Thoracic aorta (tissue), 1 donor: ENCODE results near the genes ATG16L2, DNAJB13 and P4HA3.

DNA sequence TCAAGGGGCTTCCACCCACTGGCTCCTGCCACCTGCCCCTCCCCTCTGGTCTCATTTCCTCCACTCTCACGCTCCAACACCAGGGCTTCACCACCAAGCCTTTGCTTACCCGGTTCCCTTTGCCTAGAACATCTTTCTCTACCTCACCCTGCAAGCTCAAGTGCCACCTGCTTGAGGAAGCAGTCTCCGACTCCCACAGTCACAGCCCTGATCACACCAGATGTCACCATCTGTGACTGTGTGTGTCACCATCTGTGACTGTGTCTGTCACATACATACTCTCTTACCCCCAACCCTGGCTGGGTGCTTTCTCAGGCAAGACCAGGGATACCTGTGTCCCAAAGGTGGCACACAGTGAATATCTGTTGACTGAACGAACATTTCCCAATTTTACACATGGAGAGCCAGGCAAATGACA is 8.3 kb downstream of the ARAP1 start:
- RAMPAGE, long total RNA, result no peak

DNA sequence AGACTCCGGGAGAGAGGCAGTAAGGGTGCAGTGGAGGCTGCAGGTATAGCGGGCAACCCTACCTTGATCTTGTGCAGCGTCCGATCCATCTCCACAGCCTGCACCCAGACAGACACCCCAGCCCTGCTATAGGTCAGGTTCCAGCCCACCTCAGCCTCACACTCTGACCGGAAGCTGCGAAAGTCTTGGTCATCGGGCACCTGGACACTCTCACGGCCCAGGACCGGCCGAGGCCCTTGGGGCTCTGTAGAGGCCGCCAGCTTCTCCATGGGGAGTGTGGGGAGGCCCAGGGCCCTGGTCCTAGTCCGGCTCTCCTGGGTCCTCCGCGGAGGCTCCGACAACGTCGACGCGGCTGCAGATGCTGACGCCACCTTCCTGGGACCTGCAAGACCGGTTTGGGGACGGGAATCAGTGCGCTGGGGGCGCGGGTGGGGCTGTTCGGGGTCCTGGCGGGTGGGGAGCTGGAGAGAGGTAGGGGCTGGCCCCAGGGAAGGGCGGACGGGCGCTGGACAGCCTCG is 12.9 kb downstream of the STARD10 start:
- RAMPAGE, long total RNA, result no peak

DNA sequence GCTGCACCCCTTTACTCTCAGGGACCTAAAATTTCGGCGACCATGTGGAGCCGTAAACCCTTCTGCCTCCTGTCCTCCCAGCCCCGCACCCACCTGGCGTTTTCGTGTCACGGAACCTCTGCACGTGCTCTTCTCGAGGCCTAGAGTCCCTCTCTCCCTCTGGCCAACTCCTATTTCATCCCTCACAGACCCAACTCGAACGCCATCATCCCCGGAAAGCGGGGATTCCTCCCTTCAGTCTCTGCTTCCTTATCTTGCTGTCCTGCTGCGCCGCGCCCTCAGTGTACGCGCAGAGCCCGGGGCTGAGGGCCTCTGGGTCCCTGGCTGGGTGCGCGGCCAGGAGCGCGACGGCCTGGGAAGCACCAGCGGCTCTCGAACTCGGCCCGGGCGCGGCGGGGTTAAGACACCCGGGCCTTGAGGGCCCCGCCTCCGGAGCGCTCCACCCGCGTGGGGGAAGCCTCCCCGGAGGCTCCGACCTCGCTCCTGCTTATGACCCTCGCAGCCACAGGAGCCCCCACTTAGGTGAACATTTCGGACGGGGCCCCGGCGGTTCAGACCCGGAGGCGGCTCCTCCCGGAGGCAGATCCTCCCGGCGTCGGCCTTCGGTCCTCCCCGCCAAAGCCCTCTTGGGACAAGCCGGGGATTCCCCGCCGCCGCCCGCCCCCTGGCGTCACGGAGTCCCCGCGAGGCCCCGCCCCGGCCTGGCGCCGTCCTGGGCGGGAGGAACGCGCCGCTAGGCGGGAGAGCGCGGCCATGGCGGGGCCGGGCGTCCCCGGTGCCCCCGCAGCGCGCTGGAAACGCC is at the start of gene ATG16L2:
Gene ATG16L2, plus strand, starts transcription at position 719 of the 802 bp plus-strand sequence.
- RAMPAGE, long total RNA, result start-site peak on the minus strand centred at position 374 of the sequence, 9 bp wide, 47 reads

DNA sequence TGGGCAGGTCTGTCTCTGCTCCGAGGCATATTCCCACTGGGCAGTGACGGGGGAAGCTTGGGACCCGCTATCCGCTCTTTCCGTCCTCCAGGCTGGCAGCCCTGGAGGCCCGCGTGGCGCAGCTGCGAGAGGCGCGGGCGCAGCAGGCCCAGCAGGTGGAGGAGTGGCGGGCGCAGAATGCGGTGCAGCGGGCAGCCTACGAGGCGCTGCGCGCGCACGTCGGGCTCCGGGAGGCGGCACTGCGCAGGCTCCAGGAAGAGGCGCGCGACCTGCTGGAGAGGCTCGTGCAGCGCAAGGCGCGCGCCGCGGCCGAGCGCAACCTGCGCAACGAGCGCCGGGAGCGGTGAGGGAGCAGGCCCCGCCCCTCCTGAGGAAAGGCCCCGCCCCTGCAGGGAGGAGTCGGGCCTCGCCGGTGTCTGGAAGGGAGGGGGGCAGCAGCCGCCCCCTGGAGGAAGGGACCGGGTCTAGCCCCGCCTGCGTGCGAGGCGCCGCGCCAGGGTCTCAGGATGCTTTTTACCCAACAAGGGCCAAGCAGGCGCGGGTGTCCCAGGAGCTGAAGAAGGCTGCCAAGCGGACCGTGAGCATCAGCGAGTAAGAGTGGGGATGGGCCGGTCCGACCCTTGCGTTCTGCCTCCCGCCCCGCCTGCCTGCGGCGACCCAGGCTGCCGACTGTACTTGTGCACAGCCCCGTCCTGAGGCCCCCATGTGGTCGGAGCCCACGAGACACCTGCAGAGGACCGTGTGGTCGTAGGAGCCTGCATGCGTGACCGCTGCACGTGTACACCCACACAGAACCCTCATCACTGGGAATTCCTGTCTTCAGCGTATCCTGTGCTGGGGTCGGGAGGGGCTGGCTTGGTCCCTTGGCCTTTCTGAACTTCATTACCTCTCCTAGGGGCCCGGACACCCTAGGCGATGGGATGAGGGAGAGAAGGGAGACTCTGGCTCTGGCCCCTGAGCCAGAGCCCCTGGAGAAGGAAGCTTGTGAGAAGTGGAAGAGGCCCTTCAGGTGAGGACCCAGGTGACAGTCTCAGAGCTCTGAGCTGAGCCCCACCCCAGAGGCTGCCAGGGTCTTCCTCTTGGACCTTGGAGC is 8.1 kb downstream of the ATG16L2 start:
- RAMPAGE, long total RNA, result no peak

DNA sequence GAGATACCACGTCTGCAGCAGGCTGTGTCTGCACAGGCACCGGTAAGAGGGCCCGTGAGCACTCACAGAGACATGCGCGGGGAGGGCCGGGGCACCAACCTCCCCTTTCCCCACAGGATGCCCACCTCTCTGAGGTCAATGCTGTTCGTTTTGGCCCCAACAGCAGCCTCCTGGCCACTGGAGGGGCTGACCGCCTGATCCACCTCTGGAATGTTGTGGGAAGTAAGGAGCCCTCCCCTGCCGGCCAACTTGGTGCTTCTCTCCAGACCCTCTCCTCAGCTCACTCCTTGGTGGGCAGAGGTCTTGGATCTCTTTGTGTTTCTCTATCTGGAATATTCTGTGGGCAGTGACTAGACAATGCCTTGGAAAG is 11.0 kb downstream of the ATG16L2 start:
- RAMPAGE, long total RNA, result no peak

DNA sequence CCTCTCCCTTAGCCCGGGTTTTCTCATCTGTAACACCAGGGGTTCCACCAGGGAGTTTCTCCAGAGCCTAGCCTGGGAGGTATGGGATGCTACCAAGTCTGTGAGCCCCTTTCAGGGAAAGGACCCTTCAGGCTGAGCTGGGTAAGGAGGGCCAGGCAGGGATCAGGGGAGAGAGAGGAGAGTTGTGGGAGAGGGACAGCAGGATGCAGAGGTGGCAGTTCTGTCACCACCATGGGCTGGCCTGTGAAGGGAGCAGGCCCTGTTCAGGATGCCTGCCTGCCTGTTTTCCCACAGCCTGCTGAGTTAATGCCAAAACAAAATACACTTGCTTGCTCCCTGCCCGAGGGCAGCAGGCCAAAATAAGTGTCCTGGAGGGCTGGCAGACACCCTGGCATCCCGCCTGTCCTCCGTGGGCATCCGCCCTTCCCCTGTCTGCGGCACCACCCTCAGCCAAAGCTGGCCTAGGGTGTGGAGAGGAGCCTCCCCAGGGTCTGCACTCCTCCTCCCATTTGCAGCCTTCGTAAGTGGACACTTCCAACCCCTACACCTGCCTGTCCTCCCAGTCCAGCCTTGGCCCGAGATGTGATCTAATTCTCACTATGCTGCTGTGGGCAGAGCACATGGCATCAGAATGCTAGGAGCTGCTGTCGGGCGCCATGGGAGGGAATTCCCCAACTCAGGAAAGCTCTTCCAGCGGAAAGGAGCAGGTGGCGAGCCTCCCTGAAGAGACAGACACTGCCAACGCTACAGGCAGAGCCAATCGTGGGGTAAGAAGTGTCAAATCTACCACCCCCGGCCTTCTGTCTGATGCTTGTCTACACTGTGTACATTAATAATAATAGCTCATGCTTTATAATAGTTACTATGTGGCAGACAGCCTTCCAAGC is 6.0 kb upstream of the FCHSD2 start:
- RAMPAGE, long total RNA, result no peak

- RAMPAGE, long total RNA, result no peak
These were observed 11.0 kb upstream of the FCHSD2 start for GRCh38 chr11:73152823-73153883.

- RAMPAGE, long total RNA, result no peak
These were observed 12.0 kb upstream of the FCHSD2 start for GRCh38 chr11:73154133-73154555.

DNA sequence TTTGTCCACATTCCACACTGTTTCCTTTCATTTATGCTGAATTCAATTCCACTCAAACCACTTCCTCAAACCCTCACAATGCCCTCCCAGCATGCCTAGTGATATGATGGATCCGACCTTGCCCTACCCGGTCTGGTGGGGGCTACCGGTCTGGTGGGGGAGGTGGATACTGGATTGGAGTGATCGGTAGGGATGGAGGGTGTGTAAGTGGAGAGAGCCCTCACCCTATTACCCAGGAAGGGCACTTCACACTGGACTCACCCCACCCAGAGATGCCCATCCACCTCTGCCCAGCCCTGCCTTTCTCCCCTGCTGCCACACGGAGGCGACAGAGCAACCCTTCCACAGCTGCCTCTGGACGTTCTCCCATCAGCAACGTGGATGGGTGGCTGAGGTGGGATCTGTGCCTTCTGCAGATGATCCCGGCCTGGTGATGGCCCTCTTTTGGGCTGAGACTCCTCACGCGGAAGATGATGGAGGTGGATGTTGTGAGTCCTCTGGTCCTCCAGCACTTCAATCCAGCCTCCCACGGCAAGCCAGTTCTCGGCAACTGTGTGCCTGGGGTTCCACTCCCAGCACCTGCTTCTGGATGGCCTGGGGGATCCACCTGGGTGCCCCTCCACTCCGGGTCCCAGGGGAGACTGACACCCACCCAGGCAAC is 32.9 kb upstream of the P2RY2 start:
- RAMPAGE, long total RNA, result no peak

GRCh38 chr11:73324863-73325611 is 17.0 kb downstream of the ARHGEF17 start:
- RAMPAGE, long total RNA, result no peak

DNA sequence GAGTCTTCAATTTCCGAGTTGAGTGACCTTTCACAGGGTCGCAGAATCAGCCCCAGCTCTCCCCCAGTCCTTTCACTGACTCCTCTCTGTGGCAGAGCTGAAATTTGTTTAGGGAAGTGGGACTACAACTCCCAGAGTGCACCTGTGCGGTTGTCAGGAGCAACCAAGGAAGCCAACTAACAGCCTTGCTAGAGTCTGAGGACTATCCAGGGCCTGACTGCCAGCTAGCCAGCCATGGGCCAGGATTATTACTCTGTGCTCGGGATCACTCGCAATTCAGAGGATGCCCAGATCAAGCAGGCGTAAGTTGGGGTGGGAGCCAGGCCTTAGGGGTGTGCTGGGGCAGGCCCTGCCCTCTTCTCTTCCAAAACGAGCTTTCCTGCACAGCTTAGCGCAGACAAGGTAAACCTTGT is at the start of gene DNAJB13:
Gene DNAJB13, plus strand, starts transcription at position 191 of the 413 bp plus-strand sequence.
- RAMPAGE, long total RNA, result no peak

- RAMPAGE, long total RNA, result no peak
These were observed 12.6 kb downstream of the UCP2 start for GRCh38 chr11:73969948-73970521.

DNA sequence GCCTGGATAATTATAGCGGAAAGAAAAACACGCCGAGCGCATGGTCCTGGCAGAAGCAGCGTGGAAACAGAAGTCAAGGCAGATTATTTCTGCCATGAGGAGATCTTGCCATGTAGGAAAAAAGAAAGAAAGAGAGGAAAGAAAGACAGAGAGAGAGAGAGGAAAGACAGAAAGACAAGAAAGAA is 1.2 kb upstream of the UCP2 start:
- RAMPAGE, long total RNA, result no peak

DNA sequence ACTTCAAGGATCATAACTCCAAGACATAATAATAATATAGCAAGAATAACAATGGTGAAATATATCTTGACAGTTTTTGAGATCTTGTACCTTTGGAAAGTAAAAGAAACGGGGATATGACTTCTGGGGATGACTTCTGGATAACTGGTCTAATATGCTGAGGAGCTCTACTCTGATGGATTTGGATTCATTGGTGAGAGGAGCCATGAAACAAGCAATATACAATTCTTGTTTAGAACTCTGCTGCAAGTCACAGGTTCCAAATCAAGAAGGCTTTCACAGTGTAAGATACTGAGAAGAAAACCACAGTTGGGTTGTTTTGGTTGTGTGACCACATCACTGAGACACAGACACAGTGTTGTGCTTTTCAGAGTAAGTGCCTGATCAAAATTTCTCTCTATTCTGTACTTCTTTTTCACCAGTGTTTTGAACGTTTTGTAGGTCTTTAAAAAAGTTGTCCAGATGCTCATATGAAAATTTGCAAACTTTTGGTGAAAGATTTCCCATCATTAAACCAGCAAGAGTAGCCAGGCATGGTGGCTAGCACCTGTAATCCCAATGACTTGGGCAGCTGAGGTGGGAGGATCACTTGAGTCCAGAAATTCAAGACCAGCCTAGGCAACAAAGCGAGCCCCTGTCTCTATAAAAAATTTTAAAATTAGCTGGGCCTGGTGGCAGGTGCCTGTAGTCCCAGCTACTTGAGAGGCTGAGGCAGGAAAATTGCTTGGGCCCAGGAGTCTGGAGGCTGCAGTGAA is 13.0 kb downstream of the UCP3 start:
- RAMPAGE, long total RNA, result no peak

DNA sequence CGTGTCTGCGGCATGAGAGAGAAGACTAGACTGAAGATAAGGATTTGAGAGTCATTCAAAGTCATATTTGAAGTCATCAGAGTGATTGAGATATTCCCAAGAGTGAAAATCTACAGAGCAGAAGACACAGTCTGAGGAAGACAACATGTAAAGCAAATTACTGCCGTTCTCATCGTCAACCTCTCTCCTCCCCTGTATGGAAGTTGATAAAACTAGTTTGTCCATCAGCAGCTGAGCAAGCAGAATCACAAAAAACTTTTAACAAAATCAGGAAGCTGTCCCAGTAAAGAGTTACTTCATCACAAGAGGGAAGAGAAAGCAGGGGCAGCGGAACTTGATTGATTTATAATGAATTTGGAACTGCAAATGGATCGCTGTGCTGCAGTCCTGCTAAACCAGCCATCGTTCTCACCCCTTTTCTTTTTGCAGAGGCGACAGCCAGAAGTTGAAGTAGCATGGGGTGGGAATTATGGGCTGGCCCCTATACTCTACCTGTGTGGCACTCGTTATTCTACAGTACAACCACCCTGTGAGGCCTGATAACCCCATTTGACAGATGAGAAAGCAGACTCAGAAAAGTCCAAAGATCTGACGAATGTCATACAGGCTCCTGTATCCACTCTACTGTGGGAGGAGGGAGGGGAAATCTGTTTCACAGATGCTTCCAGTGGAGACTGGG is 13.7 kb upstream of the UCP3 start:
- RAMPAGE, long total RNA, result no peak

DNA sequence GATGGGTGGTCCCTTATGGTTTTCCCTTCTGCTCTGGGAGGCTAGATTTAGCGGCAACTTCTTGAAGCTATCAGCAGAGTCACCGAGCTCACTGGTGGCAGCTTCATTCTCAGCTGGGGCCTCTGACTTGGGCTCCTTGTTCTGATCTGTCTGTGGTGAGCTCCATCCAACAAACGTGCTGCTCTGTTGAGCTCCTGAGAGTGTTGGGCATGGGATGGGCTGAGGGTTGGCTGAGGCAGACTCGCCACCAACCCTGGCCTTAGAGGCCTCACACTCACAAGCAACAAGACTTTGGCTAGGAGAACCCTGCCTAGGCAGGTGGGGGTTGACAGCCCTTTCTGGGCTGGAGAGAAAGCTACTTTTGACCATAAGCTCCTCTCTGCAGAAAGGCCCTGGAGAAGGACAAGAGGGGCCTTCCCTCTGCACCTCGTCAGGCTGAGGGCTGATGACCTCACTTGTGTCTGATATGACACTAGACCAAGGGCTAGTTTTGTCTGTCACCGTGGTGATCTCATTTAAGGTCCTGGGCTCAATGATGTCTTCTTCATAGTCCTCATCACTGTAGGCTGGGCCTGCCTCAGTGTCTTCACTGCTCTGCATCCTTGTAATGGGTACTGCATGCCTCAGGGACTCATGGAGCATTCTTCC is 24.7 kb upstream of the UCP3 start:
- RAMPAGE, long total RNA, result start-site peak on the minus strand centred at position 102 of the sequence, 262 bp wide, 27 reads

- RAMPAGE, long total RNA, result no peak
These were observed 23.3 kb downstream of the P4HA3 start for GRCh38 chr11:74288048-74288582.

DNA sequence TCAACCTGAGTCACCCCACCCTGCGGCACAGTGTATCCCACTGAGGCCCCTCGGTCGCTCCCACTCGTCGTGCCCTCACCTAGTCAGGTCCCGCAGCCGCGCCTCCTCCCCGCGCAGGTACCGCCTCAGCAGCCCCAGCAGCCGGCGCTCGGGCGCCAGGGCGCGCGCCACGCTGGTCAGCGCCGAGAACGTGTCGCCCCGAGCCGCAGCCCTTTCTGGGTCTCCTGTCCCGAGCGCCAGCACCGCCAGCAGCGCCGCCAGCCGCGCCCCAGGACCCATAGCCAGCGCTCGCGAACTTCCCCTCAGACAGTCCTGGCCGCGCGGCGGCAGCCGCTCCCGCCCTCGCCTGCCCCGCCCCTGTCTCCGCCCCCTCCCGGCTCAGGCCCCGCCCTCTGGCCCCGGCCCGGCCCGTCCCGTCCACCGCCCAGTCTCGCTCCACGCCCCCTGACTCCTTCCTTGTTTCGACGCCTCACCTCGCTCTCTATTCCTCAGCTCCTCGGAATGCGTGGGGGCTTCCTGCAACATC is at the start of gene P4HA3:
Gene P4HA3, minus strand, starts transcription at position 308 of the 526 bp plus-strand sequence.
- RAMPAGE, long total RNA, result no peak

DNA sequence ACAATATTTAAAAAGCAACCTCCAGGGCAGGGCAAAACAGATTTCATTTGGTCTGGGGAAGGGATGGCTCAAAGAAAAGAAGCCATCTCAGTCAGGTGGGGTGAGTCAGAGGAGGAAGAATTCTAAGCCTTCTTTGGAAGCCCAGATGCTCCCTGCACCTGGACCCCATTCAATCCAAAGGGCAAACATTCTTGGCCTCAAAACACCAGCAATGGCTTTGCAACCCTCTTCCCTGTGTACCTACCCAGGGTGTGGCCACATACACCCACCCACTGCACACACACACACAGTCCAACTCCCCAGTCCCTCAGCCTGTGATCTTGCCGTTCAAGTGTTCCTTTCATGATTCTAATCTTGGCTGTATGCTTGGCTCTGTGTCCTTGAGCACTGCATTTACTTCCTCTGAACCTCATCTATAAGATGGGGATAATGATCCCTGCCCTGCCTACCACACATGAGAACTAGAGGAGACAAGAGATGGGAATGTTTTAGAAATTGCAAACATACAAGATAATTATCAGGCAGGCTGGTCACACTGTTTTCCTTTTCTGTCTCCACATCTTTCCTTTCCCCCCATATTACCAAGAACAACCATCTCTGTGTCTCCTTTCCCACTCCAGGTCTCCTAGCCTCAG is 1.9 kb downstream of the KCNE3 start:
- RAMPAGE, long total RNA, result no peak

DNA sequence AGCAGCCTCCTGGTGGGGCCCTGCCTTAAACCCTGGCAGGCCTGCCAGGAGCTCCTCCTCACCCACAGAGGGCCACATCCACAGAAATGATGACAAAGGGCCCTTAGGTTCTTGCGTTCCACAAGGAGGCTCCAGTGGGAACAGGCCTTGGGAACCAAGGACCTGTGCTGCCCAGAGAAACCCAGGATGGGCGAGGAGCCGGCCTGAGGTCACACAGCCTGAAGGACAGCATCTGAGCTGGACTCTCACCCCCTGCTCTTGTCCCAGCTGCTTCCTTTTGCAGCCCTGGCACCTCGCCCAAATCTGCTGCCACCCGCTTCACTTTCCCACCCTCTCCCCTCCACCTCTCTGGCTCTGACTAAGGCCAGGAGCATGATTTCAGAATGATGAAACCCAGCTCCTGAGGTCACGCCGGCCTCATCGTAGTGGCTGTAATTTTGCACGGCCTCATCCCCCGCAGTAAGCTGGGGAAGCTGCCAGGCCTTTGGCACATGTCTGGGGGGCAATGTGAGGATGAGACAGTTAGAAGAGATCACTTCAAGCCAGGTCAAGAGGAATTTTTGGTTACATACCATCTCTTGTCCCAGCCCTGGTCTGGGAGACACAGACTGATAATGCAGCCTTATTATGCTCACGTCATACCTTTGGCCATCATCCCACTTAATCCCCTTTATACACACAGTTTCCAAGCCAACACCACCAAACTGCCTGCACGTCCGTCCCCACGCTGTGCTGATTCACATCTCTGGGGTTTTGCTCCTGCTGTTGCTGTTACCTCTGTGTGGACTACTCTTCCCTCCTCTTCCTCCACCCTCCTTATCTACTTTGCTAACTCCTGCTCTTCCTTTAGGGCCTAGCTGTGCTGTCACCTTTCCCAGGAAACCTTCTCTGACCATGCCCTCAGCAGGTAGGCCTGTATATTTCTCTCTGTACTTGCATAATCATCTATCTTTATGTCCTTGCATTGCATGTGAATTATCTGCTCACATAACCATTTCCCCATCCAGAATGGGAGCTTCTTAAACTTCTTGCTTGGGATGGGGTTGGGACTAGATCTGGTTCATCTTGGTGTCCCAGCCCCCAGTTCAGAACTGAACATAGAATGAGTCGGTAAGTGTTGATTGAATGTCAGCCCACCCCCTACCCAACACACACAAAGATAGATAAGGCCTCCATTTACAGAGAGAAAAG is 58.1 kb downstream of the CHRDL2 start:
- RAMPAGE, long total RNA, result no peak